Occipital lobe (tissue), 2 donors: ENCODE measurements around the genes CLEC19A, VPS35L and GP2.

- RAMPAGE, long total RNA: no peak
Measured at GRCh38 chr16:18854576-18855743, 53.6 kb upstream of the ARL6IP1 start.

GRCh38 chr16:19114318-19115444 is 917 bp downstream of the ITPRIPL2 start:
- RAMPAGE, long total RNA: no peak

- RAMPAGE, long total RNA: no peak
Measured at GRCh38 chr16:19210479-19211420, 42.7 kb downstream of the SYT17 start.

DNA sequence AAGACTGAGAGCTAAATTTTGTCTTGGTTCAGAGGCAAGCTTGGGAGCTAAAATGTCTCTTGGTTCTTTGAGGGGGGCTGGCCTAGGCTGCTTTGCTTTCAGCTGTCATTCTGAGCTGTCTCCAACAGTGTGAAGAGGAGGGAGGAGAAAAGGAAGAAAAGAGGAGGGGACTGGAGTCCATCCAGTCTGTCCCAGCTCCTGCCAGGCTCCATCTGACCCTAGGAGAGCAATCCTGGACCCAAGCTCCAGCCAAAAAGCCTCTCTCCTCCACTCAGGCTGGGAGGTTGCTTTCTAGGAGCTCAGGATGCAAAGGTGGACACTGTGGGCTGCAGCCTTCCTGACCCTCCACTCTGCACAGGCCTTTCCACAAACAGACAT is at the start of gene CLEC19A:
Gene CLEC19A (plus strand): TSS at position 184 of the 378 bp plus-strand sequence.
- RAMPAGE, long total RNA: no peak

DNA sequence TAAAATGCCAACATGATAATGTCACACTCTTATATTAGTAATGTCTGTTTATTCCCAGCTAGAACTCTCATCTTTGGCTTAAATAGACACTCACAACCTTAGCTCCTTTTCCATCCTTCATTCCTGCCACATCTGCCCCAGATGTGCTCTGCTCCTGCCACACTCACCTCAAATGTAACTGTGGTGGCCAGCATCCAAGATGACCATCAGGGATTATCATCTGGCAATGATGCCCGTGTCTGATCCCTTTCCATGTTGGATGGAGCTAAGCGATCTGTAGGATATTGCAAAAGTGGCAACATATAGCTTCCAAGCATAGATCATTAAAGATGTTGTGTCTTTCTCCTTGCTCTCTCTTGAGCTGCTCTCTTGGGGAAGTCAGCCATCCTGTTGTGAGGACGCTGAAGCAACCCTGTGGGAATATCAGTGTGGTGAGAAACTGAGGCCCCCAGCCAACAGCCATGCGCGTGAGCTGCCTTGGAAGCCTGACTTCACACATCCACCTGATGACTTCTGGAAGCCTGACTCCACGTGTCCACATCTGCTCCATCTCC is 36.3 kb upstream of the TMC5 start:
- RAMPAGE, long total RNA: no peak

DNA sequence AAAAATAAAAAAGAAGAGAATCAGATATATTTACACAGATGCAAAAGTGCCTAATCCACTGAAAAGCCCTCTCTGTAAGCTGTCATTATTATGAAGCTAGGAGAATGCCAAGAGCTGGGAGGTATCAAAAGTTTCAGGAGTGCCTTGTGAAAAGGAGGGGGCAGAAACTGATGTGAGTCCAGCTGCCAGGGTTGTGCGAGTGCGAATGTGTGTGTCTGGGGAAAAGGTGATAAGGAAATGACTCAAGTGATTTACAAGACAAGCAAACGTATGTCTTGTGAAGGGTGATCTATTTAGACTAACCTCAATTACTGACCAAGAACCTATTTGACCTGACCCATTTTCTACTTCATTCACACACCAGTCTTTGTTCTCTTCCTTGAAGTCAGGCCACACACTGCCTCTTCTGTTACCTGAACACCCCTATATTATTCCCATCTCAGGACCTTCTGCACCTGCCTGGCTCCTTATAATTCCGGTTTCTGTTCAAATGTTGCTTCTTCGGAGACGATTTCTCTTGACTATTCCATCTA is 1.1 kb downstream of the GDE1 start:
- RAMPAGE, long total RNA: no peak

DNA sequence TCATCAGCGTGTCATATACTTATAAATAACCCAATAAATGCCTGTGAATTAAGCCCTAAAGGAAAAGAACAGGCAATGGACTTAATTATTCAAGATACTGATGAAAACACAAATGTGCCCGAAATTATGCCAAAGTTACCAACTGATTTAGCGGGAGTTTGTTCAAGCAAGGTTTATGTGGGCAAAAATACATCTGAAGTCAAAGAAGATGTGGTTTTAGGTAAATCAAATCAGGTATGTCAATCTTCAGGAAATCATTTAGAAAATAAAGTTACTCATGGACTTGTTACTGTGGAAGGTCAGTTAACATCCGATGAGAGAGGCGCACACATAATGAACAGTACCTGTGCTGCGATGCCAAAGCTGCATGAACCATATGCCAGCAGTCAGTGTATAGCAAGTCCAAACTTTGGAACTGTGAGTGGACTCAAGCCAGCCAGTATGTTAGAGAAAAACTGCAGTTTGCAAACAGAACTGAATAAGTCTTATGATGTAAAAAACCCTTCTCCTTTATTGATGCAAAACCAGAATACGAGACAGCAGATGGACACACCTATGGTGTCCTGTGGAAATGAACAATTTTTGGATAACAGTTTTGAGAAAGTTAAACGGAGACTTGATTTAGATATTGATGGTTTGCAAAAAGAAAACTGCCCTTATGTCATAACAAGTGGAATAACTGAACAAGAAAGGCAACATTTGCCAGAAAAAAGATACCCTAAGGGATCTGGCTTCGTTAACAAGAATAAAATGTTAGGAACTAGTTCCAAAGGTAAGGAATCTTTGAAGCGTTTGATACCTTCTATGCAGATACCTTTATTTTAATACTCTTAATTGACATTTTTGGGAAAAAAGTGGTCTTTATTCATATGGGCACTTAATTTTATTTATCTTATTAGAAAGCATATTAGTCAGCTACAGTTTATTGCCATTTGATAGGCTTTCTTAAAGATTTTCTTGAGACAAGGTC is 13.4 kb downstream of the CCP110 start:
- RAMPAGE, long total RNA: no peak

DNA sequence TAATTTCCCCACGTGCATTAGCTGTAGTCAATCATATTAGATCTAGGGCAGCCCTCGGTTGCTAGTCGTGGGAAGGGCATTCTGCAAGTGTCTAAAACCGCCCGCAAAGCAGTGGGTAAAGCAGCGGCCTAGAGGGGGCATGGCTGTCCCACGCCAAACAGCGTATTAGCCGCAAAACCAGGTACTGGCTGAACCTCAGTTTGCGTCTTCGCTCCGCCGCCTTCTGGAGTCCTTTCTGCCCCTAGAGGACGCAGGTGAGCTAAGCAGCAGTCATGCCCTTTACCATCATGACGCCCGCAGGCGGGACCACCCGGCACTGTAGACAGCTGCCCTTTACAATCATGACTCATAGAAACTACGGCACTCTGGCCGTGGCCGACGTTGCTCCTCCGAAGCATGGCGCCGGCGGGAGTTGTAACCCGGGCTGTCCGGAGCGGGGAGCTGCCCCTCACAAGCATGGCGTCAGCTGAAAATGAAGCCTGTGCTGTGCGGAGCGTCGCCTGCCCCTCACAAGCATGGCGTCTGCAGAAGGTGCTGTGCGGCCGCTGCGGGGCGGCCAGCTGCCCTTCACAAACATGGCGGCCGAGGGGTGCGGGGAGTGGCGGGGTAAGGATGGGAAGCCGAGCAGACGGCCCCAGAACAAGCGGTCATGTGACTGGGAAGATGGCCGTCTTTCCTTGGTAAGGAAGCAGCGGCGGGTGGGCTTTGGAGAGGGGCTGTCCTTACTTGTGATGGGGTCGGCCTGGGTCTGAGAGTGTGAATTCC is at the start of gene VPS35L:
Gene VPS35L (plus strand): TSS at position 637 of the 765 bp plus-strand sequence.
- RAMPAGE, long total RNA: no peak

DNA sequence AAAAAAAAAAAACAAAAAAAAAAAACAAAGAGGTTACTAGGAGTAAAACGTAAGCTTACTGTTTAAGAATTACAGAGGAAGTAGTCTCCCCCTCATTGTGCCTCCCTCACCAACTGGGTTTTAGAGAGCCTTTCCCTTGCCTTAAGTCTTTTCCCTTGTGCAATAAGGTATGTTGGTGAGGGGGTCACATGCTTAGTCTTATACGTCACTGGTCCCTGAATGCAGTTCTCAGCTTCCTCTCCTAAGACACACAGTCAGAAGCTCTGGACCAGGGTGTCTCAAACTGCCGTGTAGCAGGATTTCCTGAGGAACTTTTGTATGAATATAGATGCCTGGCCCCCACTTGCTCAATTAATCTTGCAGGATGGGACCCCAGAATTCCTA is 20.7 kb downstream of the VPS35L start:
- RAMPAGE, long total RNA: no peak

DNA sequence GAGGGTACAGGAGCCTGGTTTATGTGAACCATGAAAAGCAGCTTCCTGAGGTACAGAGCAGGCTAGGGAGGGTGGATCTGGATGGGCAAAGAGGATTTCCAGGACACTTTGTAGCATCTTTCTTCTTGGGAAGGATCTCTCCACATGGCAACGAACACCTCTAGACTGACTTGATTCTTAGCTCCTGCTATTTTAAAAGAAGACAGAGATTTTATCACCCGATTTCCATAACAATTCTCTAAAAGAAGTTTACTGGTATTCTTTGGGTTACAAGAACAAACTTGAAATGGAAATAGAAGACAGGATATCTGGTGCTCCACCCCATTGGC is 43.3 kb downstream of the IQCK start:
- RAMPAGE, long total RNA: no peak

DNA sequence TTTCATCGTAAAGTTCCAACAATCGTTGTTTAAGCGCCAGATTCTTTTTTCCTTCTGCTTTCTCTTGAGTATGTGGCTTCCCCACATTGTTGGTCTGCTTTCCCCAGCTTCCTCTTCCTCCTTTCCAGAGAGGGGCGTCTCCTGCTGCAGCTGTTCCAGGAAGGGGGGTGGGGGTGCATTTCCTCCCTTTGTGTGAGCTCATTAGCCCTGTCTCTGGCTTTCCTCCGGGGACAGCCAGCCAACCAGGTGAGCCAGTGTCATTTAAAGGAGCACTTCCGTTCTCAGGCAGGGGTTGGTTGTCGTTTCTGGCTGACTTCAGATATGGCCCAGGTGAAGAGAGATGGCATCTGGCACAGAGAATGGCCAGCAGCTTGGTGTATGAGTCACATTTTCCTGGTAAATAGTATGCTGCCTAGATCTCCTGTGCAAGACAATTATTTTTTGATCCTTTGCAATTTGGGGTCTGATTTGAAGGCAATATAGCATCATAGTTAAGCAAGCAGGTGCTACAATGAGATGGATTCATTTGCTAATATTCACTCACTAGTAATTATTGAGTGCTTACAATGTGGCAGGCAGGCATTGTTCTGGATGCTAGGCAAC is 79.7 kb downstream of the GPRC5B start:
- RAMPAGE, long total RNA: no peak

DNA sequence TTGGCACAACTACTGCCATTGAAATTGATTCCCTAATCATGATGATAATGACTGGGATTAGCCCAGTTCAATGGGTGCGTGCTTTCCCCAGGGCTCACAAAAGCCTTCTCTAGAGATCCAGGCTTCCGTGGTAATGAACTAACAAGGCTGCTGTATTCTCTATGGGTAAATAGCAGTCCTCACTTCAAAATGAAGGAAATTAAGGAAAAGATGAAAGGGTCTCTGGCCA is 67.4 kb downstream of the GPRC5B start:
- RAMPAGE, long total RNA: no peak

- RAMPAGE, long total RNA: no peak
Measured at GRCh38 chr16:19831693-19832051, 53.0 kb downstream of the GPRC5B start.

DNA sequence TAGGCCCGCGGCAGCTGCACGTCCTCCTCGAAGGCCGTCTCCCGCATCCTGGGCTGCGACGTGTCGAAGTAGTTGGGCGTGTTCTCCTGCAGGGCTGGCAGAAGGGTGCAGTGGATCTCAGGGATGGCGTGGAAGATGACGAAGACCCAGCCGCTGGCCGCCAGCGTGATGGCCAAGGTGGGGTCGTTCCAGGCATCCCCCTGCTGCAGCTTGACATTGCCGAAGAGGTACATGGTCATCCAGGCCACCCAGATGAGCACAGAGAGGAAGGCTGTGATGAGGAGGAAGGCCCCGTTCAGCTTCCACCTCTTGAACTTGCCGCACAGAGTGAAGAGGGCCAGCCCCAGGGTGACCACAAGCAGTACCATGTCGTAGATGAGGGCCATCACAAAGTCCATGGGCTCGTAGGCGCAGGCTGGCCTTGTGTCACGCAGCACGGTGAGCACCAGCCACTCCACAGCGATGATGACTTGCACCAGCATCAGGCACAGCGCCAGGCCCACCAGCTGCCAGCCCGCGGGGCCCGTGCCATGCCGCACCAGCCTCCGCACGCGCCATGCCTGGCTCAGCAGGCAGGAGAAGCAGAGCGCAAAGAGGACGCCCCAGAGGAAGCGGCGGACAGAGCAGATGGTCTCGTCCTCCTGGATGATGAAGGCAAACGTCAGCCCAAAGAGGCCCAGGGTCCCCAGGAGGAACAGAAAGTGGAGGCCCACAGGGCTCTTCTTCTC is 12.6 kb downstream of the GPRC5B start:
- RAMPAGE, long total RNA: no peak

DNA sequence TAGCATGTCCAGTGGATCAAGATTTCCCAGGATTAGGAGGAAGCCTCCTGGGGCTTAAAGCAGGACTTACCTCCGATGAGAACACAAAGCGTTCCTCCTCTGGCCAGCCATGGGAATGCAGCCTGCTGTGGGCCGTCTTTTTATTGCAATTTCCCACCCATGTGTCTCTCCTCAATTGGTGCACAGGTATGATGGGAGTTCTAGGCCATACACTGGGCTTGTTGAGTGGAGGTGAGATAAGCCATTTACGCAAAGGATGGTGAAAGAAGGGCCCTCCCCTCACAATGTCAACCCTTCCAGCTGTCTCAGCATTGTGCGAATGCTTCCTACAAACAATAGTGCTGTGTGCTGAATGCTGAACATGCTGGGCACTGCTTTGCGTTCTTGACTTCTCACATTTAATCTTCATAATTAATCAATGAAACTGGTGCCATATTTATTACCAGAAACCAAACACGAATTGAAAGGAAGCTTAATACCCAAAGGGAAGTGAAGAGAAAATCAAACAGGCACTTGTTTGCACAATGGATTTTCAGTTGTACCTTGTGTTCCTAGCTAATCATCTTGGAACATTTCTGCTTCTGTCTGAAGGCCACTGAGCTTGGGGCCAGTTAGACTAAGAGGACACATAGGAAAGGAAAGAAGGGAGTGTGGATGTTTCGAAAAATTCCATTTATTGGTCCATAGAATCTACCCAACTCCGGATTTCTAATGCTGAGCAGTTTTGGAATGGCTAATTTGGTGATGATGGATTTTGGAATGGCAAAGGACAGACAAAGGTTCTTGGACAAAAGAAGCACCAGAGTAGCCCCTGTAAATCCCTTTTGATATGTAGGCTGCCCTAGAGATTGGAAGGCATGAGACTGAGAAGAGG is at the start of gene GP2:
Gene GP2 (minus strand): TSS at position 117 of the 874 bp plus-strand sequence.
- RAMPAGE, long total RNA: no peak

DNA sequence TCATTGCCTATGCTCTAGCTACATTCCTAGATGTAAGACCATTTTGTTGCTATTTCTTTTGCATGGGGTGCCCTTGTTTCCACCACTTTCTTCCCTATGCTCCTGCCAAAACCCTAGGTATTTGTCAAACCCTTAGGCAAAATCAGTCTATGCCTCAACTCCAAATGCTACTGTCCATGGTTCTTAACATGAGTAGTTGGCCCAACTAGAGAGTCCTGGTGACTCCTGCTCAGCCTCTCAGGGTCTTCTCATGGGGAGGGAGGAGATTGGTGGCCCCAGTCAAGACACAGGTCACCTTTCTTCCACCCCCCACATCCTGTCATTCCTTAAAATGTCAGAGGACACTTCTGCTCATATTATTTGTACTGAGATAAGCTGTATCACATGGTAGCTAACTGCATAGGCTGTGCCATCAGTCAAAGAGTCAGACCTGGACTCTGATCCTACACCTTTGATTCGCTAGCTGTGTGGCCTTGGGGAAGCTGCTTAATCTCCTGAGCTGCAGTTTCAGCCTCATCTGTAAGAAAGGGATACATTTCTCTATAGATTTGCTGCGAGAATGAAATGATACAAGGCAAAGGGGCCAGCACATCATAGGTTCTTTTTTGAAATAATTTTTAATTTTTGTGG is 15.0 kb downstream of the ACSM5 start:
- RAMPAGE, long total RNA: no peak

GRCh38 chr16:20586032-20586525 is 9.9 kb upstream of the ACSM2B start:
- RAMPAGE, long total RNA: no peak

- RAMPAGE, long total RNA: no peak
Measured at GRCh38 chr16:20611260-20612487, 35.5 kb upstream of the ACSM2B start.

DNA sequence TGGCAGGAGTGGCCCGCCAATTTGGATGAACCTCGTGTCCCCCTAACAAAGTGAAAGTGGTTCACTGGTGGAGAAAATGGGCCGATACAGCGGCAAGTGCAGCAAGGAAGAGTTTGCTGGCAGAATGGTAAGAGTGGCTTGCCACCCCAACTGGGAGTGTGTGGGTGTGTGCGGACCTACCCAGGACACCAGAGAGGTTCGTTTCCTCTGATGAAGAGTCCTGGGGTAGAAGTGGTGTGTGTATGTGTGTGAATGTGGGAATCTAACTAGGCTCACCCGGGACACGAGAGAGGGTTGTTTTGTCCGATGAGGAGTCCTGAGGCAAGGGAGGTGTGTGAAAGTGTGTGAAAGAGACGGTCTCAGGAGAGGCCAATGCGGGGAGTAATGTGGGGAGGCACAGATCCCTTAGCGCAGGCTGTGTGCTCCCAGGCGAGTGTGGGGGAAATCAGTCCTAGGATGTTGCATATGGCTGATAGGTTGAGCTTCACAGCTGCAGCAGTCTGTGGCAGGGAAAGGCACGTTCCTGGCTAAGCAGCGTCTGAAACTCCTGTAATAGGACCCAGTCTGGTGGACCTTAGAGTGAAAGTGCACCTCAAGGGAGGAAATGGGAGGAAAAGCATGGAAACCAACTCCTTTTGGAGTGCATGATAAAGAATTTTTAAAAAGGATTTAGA is 22.4 kb downstream of the ACSM1 start:
- RAMPAGE, long total RNA: no peak

GRCh38 chr16:20897977-20898750 is 2.0 kb downstream of the DCUN1D3 start:
- RAMPAGE, long total RNA: no peak